ENCODE measurements around a stretch of chr10.

DNA sequence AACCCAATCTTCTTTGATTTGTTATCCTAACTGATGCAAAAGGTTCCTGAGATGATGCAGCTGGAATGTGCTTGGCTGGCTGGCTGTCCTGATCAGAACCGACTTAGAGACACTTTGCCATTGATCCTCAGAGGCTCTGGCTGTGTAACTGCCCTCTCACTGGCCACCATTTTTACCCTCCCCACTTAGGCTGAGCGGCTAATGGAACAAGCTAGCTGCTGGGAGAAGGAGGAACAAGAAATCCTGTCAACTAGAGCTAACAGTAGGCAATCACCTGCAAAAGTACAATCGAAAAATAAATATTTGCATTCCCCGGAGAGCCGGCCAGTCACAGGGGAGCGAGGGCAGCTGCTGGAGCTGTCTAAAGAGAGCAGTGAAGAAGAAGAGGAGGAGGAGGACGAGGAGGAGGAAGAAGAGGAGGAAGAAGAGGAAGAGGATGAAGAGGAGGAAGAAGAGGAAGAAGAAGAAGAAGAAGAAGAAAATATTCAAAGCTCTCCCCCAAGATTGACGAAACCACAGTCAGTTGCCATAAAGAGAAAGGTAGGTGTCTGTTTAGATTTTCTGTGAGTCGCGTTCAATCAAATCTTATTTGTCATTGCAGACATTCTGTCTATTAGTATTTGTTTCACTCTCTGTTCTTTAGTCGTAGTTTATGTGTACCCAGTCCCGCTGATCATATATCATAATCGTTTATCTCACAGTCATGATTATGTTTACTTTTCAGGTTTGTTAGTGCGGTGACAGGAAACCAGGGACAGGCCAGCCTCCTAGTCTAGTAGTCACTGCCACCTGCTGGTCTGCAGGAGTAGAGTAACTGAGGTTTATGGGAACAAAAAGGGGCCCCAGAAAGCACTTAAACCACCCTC is 51.5 kb downstream of the DUSP29 start:
- RRBS = no CpG with 5 or more reads among the region's 14 CpGs

GRCh38 chr10:75024707-75025354 is 48.6 kb downstream of the DUSP29 start:
- RRBS = no CpG with 5 or more reads among the region's 10 CpGs

DNA sequence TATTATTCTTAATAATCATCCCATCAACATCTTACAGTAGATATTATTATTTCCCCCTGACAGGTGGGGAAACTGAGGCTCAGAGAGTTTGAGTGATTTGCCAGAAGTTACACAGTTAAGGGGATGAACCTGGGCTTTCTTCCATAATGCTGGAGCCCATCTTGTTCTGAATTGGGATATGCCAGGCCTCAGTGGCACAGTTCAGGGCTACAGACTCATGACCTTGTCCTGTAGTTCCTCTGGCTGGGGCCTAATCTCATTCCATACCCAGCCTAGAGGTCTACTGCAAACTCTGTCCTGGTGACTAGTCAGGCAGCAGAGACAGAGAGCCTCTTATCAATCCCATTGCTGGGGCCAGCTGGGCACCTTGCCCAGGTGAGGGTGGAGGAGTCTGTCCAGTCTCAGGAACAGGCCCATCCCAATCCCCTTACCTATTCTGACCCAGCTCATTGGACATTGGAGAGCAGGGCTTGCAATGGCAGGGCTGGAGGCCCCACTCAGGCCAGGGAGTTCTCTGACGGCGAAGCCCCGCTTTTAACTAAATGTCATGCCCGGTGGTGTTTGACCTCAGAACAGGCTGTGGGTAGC is 28.0 kb upstream of the COMTD1 start:
- RRBS = no CpG with 5 or more reads among the region's 4 CpGs

- RRBS = no CpG with 5 or more reads among the region's 2 CpGs
Observed at GRCh38 chr10:75306859-75307191, 71.1 kb upstream of the COMTD1 start.

GRCh38 chr10:75408944-75410011 is 7.7 kb upstream of the ZNF503 start:
- RRBS = 1% methylated on average over 36 of the region's 79 CpGs

DNA sequence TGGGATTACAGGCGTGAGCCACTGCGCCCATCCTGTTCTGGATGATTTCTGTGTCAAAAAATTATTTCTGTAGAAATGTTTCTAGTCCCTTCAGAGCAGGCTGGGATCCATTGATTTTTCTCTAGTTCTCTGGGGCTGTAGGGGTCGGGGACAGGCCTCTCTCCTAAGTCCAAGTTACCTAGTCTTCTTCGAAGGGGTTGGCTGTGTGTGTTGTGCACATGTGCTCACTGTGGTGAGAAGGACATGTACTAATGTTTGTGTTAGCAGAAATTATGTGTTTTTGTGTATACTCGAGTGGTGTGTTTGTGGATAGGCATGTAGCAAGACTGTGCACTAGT is 32.6 kb downstream of the LRMDA start:
- RRBS = no CpG with 5 or more reads among the region's 5 CpGs

- RRBS = no CpG with 5 or more reads among the region's 3 CpGs
Observed at GRCh38 chr10:75498654-75499029, 67.2 kb downstream of the LRMDA start.

- RRBS = no CpG with 5 or more reads among the region's 6 CpGs
Observed at GRCh38 chr10:75528067-75529128, 97.0 kb downstream of the LRMDA start.

GRCh38 chr10:75555422-75555866 is 124.0 kb downstream of the LRMDA start:
- RRBS = no CpG with 5 or more reads among the region's 1 CpG

- RRBS = no CpG with 5 or more reads among the region's 2 CpGs
Observed at GRCh38 chr10:75753179-75753785, 321.9 kb downstream of the LRMDA start.

DNA sequence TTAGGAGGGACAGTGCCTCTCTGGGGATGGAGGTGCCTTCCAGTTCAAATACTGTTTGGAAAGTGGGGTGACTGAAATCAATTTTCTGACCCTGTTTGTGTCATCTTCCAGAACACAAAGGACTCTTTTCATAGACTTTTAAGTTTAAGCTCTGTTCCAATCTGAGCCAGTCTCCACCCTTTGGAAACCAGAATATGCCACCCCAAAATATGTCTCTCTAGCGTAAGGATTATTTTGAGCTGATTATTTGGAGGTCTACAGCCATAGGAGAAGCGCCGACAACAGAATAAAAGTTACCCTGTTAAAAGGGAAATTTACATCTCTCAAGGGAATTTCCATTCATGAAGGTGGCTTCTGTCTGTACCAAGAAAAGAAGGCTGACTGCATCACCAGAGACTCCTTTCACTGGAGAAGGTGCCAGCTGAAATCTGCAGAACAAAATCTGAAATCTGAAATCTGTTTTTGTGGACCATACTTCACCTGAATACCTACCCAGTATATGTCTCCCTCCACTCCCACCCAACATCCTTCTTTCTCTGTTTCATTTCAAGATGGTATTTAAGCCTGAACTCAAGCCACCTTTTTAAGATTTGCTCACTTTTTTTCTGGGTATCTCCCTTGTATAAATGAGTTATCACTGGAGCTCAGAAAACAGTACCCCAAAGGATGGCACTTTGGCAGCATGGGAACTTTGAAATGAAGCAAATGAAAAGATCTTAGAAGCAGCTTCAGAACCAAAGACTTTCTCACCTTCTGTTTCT is 708.7 kb downstream of the LRMDA start:
- RRBS = no CpG with 5 or more reads among the region's 3 CpGs

DNA sequence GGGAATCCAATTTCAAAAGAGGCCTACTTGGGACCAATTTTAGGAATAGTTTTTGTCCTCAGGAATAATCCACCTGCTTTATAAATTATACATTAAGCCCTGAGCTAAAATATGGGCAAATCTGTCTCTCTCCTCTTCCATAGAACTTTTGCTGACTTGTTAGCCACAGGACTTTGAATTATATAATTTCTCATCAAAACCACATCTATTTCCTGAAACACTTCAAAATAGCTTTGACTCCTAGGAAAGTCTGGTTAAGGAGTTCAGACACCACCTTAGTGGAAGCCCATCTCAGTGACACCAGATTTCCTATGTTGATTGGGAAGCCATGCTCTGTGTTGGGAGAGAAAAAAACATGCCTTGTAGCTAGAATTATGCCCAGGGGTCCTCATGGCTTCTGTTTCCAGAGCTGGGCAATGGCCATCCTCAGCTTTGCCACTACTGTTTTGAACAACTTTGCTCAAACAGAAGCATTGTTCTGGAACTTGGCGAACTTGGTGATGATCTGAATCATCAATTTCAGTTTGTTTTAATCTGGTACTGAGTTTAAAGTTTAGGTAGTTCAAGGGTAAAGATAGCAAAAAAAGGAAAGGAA is 736.7 kb downstream of the LRMDA start:
- RRBS = no CpG with 5 or more reads among the region's 1 CpG

- RRBS = no CpG with 5 or more reads among the region's 8 CpGs
Observed at GRCh38 chr10:77179155-77179885, 458.3 kb downstream of the KCNMA1 start.

DNA sequence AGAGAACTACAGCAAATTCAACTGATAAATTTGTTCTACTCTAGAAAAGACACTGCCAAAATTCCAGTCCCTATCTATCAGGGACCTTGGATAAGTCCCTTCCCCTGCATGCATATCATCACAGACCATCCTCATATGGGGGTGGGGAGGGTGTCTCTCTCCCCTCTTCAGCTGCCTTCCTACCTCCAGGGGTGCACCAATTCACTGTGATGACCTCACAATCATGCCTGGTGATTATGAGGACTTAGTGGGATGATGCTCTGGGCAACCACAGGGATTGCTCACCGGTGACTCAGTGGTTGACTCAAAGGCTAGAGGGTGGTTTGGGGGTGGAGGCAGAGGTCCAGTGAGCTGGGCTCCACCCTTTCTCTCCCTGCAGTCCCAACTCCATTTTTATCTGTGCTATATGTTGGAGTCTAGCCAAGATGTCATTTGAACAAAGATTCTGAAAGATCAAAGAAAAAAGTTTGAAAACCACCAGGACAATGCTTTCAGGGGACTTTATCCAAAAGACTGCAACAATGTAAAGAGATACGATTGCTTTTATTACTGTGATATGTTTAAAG is 286.9 kb downstream of the KCNMA1 start:
- RRBS = no CpG with 5 or more reads among the region's 2 CpGs

GRCh38 chr10:77485894-77486226 is 151.7 kb downstream of the KCNMA1 start:
- RRBS = no CpG with 5 or more reads among the region's 2 CpGs

DNA sequence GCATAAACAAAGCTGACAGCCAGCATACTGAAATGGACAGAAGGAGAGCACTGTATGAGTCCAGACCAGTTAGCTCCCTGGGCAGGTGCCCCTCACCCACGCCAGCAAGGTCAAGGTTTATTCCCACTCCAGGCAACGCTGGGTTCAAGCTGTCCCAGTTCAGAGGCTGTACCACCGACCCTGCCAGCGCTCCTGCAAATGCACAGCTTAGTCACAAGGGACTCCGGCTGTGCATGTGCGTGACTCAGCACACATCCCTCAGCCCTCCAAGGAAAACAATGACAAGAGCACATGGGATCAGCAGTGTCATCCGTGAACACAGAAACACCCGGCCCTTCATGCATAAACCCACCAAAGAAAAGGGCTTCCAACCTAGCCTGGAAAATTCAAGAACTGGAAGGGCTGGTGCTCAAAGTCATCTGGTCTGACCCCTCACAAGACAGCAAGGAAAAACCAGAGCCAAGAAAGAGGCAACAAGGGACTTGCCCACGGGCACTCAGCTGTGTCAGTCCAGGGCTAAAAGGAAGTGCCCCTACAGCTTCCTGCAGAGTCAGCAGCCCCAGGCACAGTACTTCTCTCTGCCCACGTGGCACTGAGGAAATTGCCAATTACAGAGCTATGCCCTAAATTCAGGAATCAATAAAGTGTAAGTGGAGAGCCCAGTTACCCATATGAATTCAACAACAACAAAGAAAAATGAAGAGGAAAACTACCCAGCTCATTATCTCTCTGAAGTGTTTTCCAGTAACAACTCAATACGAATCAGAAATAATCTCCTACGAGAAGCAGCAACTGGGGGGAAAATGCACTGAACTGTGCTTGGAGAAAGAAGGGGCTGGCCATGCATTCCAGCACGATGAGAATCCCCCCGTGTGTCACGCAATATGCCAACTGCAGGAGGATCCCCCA is 106.0 kb downstream of the KCNMA1 start:
- RRBS = 30% methylated on average over 4 of the region's 15 CpGs

DNA sequence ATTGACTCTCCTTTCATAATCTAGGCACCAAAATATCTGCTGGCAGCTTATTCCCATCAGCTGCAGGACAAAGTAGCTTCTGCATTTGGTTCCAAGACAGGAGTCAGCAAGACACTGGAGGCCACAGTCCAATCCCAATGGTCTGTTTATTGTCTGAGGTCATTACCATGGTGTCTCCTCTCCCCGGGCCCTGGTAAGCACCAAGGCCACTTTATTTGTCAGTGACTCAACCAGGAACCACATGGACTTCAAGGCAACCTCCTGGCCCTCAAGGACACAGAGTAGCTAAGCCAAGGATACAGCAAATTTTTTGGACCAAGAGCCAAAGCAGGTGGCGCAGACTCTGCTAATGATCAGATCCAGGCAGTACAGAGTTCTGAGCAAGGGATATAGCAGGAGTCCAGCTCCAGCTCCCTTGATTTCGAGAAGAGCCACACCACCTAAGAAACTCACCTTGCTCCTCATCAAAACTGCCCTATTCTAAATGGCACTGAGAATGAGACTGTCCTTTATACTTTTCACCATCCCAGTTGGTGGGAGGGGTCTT is 36.0 kb downstream of the KCNMA1 start:
- RRBS = no CpG with 5 or more reads among the region's 3 CpGs

DNA sequence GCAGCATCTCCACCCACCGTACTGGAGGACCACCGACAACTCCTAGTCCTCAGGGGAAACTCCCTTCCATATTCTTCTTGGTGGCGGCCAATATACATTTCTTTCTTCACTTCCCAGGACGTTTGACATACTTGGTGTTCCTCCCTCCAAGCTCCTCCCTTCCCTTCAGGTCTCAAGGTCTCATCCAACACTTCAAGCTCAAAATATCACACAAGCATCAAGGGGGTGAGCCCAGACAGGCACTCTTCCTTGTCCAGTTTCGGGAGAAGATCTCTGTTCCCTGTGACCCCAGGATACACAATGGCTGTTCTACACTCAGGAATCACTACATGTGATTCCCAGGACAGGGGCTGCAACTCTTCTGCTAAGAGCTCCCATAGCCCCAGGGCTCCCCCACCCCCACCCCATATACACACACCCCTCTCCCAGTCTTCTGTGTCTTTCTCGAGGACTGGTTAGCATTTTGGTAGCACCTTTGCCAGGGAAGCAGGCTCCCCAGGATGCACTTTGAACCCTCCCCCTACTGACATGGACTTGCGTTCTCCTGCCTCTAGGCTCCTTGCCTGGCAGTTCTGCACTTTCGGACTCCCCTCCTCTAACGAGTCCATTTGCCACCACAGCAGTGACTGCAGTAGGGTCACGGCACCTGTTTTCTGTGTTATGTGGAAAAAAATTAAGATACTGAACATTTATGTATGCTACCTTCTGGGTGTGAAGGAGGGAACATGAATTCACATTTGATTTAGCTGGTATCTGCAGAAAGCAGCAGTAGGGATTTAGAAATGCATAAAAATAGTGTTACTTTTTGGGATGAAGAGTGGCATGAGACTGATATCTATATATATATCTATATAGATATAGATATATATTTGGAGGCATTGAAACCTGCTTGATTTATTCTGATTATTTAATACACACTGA is 141.4 kb upstream of the KCNMA1 start:
- RRBS = no CpG with 5 or more reads among the region's 10 CpGs

DNA sequence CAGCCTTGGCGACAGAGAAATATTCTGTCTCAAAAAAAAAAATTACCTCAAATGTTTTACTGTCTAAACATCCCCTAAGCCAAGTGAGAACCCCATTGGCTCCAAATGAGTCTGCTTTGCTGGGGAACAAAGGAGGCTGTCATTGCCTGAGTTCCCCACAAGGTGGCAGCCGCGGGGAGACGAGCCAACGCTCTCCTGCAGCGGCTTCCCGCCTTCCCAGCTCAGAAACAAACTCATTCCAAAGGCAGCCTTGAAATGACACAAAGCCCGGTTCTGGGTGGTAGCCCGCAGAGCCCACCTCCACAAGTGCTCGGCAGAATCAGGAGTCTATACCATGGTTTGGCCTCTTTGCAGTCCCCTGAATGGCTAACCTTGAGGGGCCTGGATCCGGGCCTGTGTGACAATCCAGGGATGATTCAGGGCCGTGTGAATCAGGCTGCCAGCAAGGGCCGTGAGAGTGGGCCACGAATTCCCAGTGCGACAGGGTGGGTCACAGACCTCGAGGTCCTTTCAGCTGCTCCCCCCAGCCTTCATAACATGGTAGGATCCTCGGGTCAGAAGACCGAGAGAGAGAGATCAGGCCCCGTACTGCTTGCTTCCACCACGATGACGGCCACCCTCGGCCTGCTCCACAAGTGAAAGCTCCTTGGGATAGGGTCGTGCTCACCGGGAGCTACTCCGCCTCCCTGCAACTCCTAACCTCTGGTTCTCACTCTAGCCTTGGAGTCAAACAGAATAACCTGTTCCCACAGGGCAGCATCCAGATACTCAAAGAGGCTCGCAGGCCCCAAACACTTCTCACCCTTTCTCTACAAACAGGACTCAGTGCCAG is 79.7 kb downstream of the DLG5 start:
- RRBS = no CpG with 5 or more reads among the region's 26 CpGs

- RRBS = no CpG with 5 or more reads among the region's 7 CpGs
Observed at GRCh38 chr10:77881038-77882017, 45.2 kb downstream of the DLG5 start.

All from pericardium (tissue), 1 donor.